Pericardium (tissue), 1 donor: ENCODE measurements around the gene CBLL1.

- RRBS = no CpG with 5 or more reads among the region's 3 CpGs
Observed at GRCh38 chr7:107691691-107692031, 31.0 kb downstream of the SLC26A4 start.

GRCh38 chr7:107743523-107744491 lies at the start of gene CBLL1:
CBLL1 (plus strand) TSS chr7:107744142.
- RRBS = 2% methylated on average over 37 of the region's 67 CpGs

DNA sequence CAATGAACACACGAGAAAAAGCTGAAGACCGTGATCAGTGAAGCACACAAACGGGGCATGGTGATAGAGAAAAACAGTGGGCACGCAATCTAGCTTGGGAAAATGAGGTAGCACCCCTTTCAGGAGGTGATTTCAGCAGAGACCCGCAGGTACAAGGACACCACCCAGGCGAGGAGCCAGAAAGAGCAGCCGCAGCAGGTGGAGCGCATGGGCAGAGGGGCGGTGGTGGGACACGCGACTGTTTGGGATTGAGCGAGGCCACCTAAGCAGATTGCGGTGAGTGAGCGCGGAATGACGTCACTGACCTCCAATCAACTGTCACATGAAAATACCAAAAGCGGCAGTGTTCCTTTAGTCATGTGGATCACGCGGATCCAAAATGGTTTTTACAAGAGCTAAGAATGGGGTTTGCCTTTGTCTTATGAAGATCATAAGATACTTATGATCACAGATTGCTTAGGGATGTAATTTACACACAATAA lies 40.1 kb upstream of the SLC26A3 start:
- RRBS = no CpG with 5 or more reads among the region's 19 CpGs

- RRBS = no CpG with 5 or more reads among the region's 10 CpGs
Observed at GRCh38 chr7:107928833-107930032, 38.2 kb downstream of the DLD start.

- RRBS = no CpG with 5 or more reads among the region's 14 CpGs
Observed at GRCh38 chr7:107974724-107975729, 27.9 kb downstream of the LAMB1 start.

DNA sequence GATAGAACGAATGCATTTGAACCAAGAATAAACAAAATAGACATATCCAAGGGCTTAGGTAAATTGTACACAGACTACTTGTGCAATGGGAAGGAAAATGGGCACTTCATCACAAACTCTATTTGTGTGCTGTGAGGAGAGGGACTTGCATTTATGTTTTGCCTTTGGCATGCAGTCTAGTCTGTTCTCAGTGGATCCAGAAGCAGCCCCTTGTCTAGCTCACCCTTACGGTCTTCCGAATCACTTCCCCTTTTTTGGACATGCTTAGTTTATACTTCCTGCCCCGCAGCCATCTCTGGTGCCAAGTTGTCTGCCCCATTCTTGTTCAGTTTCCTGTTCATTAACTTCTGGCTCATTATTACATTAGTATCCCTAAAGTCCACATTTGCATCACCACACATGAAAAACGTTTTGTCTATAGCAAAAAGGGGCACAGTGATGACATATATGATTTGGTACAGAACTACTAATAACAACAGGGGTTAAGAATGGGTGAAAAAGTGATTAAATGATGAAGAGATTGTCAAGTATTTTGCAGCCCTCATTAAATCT lies 161.6 kb downstream of the NRCAM start:
- RRBS = no CpG with 5 or more reads among the region's 5 CpGs

DNA sequence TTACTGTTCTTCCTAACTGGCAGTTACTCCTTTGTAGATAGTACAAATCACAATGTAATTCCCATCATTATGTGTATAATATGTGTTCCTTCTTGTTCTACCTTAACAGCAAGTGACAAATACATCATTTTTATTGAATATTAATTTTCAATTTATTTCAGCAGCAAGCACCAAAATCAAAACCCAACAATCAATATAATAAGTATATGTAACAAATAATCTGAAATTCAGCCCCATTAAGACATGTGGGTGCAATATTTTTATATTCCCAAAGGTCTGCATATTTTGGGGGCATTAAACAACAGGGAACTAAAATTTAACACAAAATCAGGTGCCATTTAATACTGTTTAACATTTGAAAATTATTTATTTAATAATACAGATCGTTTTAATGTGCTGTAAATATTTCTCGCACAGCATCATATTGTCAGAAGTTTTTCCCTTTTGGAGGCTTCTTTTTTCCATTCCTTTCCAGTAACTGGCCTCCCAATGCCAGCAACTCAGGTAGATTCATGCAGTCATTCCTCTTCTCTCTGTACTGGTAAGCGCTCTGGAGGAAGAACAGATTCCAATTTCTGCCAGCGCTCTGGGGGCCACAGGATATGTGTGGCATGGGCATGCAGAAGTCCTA lies 427.7 kb upstream of the LRRN3 start:
- RRBS = no CpG with 5 or more reads among the region's 4 CpGs

DNA sequence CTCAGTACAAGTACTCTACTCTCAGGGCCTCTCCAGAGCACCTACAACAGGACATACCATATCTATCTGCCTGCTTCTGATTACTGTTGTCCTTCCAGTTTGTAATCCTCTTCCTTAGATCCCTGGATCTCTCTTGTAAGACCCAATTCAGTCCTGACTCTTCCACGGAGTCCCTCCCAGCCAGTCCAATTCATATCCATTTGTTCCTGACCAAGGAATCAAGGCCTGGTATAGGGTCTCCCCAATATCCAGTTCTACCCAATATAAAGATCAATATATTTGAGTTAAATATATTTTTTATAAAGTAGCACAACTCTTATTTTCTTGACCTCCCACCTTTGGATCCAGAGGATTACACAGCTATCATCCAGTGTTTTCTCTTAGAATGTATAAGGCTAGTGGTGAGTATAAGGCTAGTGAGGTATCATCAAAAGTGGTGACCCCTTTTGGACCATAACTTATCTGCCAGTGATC lies 416.1 kb upstream of the LRRN3 start:
- RRBS = no CpG with 5 or more reads among the region's 1 CpG

DNA sequence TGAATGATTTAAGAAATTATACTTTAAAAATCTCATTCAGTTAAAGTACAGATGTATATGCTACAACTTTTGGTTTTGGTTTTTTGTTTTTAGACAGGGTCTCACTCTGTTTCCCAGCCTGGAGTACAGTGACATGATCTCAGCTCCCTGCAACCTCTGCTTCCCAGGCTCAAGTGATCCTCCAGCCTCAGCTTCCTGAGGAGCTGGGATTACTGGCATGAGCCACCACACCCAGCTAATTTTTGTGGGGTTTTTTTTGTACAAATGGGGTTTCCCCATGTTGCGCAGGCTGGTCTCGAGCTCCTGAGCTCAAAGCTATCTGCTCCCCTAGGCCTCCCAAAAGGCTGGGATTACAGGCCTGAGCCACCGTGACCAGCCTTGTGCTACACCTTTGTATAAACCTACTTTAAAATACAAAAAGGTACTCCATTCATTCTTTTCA lies 46.8 kb downstream of the LRRN3 start:
- RRBS = no CpG with 5 or more reads among the region's 3 CpGs

DNA sequence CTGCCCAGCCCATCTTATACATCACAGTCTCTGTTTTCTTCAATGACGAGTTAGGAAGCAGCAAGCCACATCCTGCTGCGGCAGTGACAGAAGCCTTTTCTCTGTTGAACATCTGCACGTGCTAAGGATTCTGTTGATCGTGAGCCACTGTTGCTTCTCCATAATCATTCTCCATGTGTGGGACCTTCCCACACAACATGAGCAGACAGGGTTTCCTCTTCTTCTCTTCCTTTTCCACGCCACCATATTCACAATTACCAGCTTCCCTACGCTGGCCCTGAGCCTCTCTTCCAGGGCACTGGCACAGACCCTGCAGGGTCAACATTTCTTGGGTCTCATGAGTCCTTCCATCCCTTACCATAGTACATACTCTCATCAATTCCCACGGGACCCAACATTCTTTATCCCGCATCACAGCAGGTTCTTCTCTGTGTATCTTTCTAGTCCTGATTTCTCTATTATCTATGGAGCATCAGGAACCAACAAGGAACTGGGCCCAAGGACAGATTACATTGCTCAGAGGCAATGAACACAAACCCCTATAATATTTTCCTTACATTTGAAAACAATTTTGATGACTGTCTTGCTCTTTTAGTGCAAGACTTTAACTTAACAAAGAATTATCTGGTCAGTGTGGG lies 298.2 kb upstream of the IMMP2L start:
- RRBS = no CpG with 5 or more reads among the region's 8 CpGs

DNA sequence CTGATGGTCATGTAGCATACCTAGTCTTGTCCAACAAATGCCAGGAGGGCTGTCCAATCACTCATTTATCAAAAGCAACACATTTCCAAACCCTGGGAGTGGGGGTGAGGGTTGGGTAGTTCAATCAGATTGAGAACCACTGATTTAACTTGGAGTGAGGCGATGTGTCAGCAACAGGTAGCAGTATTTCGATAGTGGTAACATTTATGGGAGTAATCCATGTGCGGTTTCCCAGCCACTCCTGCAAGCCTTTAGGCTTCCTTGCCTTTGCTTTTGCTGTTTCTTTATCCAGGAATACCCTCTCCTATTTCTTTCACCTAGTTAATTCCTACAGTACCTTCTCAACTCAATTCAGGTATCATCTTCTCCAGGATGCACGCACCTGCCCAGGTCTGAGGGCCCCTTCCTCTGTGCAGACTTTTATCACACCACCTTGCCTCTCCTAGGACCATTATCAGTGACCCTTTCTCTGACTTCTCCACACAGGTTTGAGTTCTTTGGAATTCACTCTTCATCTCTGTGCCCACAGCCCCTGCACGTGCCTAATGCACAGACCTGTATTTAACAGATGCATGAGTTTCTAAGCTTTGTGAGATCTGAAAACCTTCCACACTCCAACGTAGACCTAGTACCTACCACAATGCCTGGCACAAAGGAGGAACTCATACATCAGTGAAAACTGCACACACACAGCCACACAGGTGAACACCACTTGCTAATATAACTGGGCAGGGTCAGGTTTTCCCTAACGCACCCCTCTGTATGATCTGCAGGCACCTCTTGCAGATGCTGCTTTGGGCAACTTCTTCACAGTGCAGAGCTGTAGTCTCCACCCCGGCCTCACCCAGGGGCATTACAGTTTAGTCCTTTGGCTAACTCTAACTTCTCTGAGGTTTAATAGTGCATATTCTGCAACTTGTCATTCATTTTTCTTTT lies 22.3 kb downstream of the DOCK4 start:
- RRBS = no CpG with 5 or more reads among the region's 8 CpGs

DNA sequence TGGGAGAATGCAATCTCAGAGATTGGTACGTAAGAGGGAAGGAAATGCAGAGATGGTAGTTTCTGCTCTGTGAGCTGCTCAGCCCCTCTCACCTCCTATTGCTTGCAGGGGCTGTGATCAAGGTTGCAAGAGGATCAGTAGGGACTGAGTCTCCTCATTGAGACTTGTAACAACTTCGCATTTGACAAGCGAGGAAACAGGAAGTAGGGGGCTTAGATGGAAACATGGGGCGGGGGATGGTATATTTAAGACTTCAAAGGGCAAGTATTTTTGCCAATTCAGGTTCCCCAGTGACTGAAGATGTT lies 28.3 kb upstream of the IFRD1 start:
- RRBS = no CpG with 5 or more reads among the region's 4 CpGs

DNA sequence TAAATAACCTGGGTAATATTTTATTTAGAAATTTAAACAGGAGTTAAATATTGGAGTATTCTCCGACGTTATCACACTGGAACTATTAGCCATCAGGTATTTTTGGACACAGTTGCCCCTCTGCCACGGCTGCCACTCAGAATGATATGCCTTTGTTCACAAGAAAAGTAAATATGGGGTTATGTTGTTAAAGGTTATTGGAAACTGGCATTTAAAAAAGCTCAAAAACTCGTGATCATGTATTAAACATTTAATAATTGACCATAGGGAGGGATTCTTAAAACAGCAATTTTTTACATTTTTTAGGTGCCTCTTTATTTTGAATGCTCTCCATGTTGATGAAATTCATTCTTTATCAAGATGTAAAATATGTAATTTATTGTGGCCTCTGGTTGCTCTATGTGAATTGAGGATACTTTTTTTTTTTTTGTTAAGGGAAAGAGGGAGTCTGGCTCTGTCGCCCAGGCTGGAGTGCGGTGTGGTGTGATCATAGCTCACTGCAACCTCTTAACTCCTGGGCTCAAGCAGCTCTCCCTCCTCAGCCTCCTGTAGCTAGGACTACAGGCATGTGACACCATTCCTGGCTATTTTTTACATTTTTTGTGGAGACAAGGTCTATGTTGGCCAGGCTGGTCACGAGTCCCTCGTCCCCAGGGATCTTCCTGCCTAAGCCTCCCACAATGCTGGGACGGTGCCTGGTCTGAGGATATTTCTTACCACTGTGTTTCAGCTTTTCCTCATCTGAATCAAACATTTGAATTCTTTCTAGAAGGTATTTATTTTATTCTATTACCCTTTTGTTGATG lies 1.7 kb downstream of the IFRD1 start:
- RRBS = no CpG with 5 or more reads among the region's 9 CpGs

GRCh38 chr7:113593033-113593488 lies 325.7 kb downstream of the PPP1R3A start:
- RRBS = no CpG with 5 or more reads among the region's 28 CpGs

DNA sequence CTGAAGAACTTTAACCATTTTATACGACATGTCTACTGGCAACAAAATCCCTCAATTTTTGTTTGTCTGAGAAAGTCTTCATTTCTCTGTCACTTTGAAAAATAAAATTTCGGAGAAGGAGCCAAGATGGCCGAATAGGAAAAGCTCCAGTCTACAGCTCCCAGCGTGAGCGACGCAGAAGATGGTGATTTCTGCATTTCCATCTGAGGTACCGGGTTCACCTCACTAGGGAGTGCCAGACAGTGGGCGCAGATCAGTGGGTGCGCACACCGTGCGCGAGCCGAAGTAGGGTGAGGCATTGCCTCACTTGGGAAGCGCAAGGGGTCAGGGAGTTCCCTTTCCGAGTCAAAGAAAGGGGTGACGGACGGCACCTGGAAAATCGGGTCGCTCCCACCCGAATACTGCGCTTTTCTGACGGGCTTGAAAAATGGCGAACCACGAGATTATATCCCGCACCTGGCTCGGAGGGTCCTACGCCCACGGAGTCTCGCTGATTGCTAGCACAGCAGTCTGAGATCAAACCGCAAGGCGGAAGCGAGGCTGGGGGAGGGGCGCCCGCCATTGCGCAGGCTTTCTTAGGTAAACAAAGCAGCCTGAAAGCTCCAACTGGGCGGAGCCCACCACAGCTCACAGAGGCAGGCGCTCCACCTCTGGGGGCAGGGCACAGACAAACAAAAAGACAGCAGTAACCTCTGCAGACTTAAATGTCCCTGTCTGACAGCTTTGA lies 175.9 kb downstream of the PPP1R3A start:
- RRBS = no CpG with 5 or more reads among the region's 37 CpGs

GRCh38 chr7:114048354-114048704 lies 129.5 kb upstream of the PPP1R3A start:
- RRBS = no CpG with 5 or more reads among the region's 3 CpGs

GRCh38 chr7:114922433-114923124 lies 685 bp downstream of the MDFIC start:
- RRBS = 1% methylated on average over 32 of the region's 68 CpGs

- RRBS = no CpG with 5 or more reads among the region's 2 CpGs
Observed at GRCh38 chr7:115145418-115145846, 223.5 kb downstream of the MDFIC start.

DNA sequence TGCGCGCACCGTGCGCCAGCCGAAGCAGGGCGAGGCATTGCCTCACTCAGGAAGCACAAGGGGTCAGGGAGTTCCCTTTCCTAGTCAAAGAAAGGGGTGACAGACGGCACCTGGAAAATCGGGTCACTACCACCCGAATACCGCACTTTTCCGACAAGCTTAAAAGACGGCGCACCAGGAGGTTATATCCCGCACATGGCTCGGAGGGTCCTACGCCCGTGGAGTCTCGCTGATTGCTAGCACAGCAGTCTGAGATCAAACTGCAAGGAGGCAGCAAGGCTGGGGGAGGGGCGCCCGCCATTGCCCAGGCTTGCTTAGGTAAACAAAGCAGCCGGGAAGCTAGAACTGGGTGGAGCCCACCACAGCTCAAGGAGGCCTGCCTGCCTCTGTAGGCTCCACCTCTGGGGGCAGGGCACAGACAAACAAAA lies 90.5 kb upstream of the CAV2 start:
- RRBS = no CpG with 5 or more reads among the region's 21 CpGs